H4 (cell line): Measurements from ENCODE around the gene PLN.

- RAMPAGE, long total RNA, result no peak
Measured at GRCh38 chr6:116682267-116683011, 1.4 kb downstream of the KPNA5 start.

DNA sequence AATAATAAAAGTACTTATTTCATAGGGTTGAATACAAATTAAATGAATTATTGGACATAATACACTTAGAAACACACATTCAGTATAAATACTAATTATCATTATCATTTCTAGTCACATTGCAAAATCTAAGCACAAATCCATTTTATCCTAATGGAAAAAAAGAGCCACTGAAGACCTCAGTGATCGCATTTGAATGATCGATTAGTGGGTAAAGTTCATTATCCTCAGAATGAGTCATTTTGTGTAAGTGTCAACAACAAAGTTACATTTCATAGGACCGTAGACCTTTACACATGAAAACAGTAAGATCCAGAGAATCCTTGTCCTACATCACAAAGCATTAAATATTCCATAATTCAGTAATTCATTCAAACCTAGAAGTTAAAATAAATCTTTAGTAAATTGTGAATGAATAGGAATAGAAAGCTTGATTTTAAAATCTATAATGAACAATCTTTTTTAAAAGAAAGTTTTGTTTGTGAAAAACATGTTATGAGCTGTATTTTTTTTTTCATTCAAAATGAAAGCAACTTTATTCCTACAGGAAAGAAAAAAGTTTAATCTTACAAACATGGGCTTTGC lies 33.8 kb downstream of the ROS1 start:
- RAMPAGE, long total RNA, result no peak

DNA sequence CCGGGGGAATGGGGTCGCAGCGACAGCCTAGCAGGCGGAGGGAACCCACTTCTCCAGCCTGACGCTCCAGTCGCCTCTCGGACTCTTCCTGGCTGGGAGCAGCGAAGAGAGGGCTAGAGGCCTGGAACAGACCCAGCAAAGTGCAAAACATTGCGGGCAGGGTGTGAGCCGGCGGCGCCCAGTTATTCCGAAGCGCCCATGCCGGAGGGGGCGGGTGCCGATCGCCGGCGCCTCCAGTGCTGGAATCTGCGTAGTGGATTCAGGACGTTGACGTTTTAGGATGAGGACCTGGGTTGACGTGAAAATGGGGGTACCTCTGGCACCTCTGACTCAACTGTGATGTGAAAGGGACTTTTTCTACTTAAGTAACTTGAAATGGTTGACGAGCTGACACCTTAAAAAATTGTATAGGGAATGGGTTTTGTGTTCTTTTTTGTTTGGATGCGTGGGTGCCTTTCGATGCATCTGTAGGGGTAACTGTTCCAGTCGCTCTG lies 1.4 kb downstream of the SLC35F1 start:
- RAMPAGE, long total RNA, result no peak

DNA sequence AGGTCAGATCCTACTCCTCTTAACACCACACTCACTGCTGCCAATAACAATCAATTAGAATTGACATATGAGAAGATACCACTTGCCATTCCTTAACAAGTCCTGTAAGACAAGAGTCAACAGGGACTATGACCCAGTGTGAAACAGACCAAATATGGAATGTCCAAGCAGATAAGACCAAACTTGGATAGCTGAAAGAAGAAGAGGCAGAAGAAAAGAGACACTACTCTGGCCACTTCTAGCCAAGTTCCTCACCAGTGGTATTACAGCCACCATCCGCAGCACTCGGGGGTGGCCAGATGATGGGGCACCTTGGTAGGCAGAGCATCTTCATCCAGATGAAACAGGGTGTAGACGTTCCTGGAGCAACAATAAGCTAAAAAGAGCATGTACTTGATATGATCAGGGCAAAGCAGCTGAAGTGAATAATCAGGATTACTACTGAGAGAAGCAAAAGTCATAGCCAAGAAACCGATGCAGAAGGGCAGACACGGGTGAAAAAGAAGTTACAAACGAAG lies 262.0 kb upstream of the PLN start:
- RAMPAGE, long total RNA, result no peak

DNA sequence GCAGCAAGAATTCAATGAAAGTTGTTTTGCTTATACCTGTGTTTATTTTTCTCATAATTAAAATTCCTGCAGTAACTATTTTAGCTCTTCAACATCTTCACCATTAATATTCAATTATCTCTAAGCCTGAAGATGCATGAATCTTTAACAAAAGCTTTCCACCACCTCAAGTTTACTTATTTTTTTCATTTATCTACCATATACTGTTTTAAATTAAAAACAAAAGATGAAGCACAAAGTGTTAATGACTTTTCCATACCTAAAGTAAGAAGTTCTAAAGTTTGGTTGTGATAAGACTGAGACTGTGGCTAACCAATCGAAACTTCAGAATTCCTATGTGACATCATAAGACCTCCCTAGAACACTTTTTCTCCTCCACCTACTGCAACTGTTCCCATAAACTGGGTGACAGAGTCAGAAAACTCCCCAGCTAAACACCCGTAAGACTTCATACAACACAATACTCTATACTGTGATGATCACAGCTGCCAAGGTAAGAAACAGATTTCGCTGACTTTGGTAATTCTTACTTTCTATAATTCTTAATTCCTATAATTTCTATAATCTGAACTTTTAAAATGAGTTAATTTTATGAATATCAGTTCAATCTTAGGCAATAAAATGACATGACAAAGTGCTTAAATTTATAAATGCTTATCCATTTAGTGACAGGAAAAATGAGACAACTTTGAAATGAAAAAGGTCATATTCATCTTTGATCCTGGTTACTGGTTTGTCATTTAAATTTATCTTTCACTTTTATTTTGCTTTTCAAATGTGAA lies at the start of gene PLN:
PLN (plus strand) TSS at position 397 of the 782 bp plus-strand sequence.
- RAMPAGE, long total RNA, result no peak

DNA sequence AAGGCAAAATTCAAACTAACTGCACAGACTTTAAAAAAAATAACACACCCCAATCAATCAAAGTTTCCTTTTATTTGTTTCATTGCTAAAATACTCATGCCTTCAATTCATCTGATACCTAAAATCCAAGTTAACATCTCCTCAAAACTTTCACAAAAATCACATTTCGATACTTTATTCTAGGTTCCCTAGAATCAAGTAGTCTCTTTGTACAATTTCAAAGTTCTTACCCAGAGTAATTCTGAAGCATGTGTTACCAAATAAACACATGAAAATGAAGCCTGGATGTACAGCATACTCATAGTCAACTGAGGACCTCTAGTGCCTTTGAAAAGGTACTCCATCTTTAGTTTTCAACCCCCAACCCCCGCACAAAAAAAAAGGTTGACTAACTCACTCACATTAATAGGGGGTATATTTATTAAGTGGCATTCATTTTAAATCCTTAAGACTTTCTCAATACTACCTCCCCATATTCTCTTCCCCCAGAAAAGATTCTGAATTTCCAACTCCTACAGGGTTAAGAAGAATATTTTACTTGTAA lies 2.9 kb downstream of the PLN start:
- RAMPAGE, long total RNA, result no peak

DNA sequence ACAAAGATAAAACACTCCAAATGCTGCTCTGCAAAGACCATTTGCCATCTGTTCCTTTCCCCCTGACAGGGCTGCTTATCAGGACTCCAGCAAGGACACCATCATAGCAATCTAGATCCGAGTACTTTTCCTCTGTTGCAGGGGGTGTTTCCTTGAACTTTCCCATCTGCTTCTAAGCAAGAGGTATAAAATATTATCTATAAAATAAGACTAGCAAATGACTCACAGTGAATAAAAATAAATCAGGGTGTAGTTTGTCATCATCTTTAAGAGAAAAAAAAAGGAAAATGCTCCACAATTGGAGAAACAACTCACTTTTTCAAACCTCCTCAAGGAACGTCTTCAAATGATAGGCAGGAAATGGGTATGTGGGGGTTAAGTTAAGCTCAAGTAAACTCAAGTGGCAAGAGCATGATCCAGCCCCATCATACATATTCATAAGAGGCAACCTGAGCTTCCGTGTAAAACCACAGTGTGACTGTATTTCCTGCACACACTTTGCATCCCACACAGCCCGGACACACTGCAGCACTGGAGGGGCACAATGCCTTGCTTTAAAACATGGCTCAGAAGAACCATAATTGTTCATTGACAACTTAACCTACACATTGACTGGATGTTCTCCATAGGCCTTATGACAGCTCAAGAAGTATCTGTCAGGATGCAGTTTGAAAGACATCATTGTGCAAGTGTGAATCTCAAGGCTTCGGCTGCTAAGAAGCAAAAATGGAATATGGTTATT lies 58.5 kb upstream of the CEP85L start:
- RAMPAGE, long total RNA, result no peak

GRCh38 chr6:118810267-118810973 lies 83.5 kb upstream of the ASF1A start:
- RAMPAGE, long total RNA, result no peak

GRCh38 chr6:118815127-118816198 lies 78.5 kb upstream of the ASF1A start:
- RAMPAGE, long total RNA, result no peak

GRCh38 chr6:118844512-118845300 lies 49.2 kb upstream of the ASF1A start:
- RAMPAGE, long total RNA, result no peak

DNA sequence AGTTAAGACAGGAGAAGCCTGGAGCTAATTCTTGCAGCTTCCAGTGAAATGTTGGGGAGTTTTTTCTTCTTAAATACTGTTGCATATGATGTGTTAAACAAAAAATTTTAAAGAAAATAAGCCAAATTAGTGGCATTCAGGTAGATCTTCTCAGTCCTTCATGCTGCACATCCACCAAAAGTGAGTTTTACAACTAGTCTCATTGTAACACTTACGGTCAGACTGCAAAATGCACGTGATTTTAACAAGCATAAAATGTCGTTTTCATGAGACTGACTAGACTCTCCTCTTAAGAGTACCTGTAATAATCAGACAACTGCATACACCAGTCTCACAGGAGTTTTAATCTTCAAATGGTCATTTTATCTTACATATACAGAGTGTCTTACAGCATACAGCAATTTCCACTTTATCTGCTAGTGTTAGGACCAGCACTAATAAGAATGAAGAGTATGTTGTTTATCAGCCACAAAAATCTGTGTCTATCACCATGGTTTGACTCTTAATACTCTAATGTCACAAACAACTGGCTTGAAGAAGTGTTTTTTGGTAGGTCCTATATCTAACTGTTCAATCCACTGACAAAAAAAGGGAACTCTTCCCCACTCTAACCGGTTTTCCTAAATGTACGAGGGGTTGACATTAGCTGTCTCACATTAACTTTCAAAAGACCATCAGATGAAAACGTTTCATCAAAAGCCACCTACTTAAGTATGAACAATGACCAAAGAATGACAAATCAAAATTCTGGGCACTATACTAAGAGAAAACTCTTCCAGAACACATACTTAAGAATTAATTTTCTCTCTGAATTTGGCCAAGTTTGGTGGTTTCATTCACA lies 1.5 kb upstream of the ASF1A start:
- RAMPAGE, long total RNA, result no peak

- RAMPAGE, long total RNA, result no peak
Measured at GRCh38 chr6:118893273-118893503, 764 bp upstream of the ASF1A start.

- RAMPAGE, long total RNA, result no peak
Measured at GRCh38 chr6:119075960-119076988, 2.2 kb downstream of the FAM184A start.

- RAMPAGE, long total RNA, result no peak
Measured at GRCh38 chr6:119137323-119137863, 58.9 kb upstream of the FAM184A start.

DNA sequence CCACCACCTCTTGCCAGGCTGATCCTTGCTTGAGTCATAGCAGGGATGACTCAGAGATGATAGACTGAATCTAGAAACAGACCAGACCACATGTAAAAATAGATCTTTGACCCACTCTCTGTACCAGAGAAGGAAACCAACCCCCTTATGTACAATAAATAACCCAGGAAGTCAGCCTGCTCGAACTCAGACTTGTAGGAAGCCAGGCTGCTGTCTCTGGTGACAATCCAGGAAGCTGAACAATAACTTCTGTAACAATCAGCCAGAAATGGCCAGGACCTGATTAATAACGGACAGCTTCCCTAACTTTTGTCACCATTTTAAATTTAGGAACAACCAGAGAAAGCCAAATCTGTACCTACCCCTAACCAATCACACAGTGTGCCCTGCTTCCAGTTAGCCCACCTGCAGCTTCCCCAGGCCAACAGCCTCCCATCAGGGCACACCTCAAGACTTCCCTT lies 69.0 kb upstream of the FAM184A start:
- RAMPAGE, long total RNA, result no peak

DNA sequence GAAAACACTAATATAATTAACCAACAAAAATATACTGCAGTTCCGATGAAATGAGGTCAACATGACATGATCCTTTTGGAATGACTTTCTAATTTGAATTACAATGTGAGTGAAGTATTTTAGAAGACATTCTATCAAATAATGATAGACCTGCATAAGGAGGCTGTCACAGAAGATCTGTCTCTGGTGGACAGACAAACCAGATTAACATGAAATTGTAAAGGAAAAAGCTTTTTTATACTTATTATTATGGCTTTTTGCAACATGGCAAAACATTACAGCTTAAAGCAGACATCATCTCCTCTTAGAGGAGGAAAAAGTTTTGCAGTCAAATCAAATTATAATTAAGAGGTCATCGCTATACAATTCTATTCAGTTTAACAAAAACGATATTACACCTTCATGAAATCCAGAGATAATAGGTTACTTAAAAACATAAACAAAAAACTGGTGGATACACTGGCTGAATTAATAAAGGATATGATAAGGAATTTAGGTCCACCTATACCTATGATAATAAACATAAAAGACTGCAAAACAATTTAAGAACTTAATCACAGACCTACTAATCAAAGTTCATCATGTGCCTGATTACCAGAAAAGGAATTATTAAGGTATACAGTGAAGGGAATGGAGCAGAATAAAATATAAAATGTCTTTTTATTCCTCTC lies 100.8 kb upstream of the FAM184A start:
- RAMPAGE, long total RNA, result no peak

DNA sequence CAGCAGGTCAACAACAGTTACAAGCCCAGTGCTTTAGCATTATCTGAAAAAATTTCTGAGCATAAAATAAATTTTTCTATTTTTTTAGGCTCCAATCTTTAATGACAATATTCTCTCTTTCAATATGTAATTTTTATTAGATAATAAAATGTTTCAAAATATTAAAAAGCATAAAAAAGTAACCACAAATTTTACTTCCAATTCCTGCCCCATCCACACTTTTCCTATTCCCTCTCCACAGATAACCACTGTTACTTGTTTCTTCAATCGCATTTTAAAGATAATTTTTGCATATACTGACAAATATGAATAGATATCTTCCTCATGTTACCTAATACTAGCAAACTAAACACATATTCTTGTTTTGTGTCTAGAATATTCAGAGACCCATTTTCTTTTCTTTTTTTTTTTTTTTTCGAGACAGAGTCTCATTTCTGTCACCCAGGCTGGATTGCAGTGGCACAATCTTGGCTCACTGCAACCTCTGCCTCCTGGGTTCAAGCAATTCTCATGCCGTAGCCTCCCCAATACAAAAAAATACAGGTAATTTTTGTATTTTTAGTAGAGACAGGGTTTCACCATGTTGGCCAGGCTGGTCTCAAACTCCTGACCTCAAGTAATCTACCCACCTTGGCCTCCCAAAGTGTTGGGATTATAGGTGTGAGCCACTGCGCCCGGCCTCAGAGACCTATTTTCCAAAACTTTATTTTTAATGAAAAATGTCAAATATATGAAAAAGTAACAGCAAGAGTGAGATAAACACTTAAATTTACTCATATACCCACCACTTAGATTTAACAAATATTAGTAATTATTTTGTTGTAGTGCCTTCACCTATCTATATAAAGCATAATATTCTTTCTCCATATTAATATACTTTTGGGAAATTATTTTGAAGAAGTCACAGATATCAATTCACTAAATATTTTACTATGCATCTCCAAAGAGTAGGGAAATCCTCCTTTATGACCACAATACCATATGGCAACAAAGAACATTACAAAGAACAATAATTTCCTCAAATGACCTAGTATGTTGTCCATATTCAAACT lies 128.2 kb downstream of the MAN1A1 start:
- RAMPAGE, long total RNA, result no peak

DNA sequence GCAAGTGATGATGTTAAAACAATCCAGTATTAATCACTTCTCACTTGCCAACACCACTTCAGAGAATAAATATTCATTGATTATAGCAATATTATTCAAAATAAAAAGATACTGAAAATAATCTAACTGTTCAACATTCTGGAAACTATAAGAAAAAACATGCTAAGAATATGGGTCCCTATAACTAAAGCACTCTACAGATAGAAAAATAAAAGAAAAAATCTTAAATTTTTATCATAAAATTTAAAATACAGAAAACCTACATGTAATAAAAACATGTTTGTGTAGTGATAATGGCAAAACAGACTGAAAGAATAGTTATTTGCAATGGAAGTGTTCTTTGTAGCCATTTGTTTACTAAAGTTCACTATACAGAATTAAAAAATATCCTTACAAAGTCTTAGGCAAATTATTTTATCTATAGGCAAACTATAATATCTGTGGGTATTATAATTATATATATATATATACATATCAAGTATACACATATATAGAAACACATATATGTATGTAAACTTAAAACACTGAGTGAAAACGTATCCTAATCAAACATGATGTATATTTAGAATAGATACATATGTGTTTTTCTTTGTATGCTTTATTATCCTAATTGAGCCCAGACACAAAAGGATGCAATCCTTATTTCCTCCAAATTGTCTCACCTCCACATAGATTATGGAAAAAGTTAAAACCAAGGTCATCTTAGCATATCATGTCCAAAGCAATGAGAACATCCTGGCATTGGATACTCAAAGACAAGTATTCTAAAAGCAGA lies 60.8 kb downstream of the MAN1A1 start:
- RAMPAGE, long total RNA, result no peak

DNA sequence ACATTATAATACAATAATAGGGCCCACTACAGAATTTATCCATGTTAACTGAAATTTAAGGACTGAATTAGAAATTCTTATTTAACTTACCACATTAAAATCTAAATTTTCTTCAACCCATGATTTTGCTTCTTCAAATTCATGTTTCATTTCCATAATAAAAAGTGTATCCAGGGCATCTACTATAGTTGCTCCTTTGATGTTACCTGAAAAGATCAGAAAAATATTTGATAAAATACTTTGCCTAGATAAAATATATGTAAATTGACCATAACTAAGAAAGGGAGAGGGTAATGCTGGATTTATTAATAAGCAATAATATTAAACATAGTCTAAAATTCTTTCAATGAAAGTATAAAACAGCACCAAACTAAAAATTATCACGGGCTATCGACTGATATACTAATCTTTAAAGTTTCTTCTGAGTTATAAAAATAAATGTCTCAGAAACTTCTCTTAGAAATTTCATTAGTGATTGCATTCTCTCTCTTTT lies 47.6 kb downstream of the MAN1A1 start:
- RAMPAGE, long total RNA, result no peak

DNA sequence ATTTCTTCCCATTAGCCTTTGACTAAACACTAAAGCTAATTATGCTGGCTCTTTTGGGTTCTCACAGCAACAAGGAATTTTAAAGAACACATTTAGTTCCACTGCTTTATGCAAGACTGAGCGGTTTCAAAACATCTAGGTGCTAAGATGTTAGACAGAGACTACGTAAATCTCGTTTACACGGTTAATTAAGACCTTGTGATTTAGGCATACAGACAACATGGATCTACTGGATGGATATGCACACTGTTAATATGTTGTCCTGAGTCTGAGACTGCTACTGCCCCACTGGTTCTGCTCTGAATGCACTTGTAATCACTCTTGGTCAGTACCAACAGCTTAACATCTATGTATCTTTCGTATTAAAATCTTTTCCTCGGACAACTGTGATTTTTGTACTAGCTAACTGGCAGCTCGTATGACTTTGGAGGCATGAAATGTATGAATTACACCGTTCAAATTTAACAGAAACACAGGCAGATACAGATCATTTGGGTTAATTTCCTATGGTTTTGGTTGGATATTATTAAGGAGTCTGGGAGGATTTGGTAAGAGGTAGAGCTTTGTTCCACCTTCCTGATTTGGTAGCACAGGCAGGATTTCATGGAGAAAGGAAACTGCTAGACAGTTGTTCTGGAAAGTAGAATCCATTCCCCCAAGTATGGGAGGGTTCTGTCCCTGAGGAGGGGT lies 3.0 kb downstream of the MAN1A1 start:
- RAMPAGE, long total RNA, result no peak